Neural progenitor cell (in vitro differentiated cells): Measurements from ENCODE around the genes ARHGAP20, SIK2, FDXACB1, HSPB2, TEX12 and BCO2.

DNA sequence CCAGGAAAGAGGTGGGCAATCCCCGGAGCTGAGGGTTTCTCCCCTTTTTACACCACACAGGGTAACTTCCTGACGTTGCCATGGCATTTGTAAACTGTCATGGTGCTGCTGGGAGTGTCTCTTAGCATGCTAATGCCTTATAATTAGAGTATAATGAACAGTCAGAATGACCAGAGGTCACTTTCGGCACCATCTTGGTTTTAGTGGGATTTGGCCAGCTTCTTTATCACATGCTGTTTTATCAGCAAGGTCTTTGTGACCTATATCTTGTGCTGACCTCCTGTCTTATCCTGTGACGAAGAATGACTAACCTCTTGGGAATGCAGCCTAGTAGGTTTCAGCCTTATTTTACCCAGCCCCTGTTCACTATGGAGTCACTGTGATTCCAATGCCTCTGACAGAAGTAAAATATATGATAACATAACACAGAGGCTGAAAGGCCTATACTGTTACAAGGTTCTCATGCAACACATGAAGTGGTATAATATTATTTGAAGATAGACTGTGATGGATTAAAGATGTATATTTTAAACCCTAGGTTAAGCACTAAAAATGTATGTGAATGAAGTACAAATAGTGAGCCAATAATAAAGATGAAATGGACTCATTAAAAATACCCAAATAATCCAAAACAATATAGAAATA is 41.4 kb upstream of the RDX start:
- RAMPAGE, long total RNA, result no peak

- RAMPAGE, long total RNA, result no peak
Observed at GRCh38 chr11:110711563-110712913, at the start of gene ARHGAP20. Gene ARHGAP20 (minus strand): TSS chr11:110712437.

GRCh38 chr11:111301985-111302854 is 3.9 kb downstream of the POU2AF3 start:
- RAMPAGE, long total RNA, result no peak

GRCh38 chr11:111329603-111330221 is 31.4 kb downstream of the POU2AF3 start:
- RAMPAGE, long total RNA, result no peak

DNA sequence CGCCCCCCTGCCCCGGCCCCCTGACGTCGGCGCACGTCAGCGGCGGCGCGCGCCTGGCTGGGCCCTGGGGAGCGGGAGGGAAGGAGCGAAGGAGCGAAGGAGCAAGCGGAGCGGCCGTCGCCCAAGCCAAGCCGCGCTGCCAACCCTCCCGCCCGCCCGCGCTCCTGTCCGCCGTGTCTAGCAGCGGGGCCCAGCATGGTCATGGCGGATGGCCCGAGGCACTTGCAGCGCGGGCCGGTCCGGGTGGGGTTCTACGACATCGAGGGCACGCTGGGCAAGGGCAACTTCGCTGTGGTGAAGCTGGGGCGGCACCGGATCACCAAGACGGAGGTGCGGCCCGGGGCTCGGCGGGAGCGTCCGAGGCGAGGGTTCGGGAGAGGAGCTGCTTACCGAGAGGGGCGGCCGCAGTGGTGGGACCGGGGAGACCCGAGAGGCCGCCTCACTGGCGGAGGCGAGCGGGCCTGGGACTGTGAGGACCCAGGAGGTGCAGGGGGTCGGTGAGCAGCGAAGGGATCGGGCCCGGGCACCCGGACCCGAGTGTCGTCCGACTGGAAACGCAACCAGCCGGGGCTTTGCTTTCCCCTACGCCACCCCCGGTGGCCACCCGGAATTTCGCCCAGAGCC is at the start of gene SIK2:
Gene SIK2 (plus strand): TSS at position 81 of the 624 bp plus-strand sequence.
- RAMPAGE, long total RNA, result start-site peak on the plus strand centred at position 68 of the sequence, 47 bp wide, 167 and 444 reads in 2 replicates

DNA sequence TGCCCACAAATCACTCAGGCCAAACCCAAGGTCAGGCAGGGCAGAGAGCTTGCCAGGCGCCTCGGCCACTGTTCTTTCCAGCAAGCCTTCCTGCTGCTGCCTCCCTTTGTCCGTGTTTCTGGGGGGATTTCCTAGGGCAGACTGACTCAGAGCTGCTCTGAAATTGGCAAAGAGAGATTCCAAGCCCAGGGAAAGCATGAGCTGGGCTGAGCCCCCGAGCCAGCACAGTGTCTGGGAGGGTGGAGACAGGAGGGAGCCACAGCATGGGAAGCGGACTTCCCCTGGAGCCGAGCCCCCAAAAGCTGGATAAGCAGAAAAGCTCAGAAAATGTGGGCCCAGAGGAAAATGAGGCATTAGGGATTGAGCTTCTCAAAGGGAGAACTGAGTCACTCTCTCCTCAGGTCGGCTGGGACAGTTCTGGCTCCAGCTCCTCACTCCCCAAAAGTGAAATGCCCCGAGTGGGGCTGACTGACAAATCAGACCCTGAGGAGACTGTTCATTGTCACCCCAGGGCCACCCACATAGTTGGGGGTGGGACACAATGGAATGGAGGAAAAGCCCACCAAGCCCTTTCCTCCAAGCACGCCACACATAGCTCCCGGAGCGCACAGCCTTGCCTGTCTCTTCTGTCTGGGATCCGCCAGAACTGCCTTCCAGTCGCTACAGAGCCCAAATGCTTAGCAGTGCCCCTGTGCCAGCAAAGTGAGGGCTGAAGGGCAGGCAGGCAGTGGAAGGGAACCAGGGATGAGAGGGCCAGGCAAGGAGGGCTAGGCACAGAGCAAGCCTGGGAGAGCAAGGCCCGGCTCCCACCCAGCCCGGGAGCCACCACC is 32.9 kb downstream of the PPP2R1B start:
- RAMPAGE, long total RNA, result no peak

DNA sequence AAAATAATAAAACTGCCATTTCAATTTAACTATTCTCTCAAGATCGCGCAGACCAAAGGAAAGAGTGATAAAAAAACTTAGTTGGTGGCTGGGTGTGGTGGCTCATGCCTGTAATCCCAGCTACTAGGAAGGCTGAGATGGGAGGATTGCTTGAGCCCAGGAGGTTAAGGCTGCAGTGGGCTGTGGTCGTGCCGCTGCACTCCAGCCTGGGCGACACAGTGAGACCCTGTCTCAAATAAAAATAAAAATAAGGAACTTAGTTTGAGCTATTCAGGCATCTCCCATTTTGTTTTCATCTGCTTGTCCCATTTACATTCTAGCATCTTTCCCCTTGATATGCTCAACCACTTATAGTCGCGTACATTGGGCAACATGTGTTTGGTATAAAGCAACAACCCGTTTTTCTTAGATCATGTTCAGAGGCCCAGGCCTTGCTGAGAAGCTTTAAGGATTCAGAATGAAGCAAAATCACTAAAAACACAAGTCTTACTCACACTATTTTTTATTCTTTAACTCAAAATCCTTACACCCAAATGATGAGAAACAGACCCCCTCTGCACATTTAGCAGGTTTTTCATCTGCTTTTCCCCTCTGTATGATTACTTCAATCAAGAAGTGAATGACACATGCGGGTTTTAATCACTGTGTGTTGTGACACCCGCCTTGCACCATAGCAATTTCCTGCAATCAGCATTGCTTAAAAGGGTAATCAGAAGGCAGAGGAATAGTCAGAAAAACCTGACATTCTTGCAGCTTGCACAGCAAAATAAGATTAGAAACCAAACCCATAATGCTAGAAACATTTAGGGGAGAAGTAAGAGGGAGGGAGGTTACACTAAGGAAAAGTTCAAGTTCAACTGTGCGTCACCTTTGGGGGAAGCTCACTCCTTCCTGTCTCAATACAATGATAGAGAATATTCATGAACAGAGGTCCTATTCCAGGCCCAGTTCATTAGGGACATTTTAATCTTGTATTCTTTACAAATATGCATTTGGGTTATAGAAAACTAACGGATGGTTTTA is 26.0 kb downstream of the ALG9 start:
- RAMPAGE, long total RNA, result no peak

DNA sequence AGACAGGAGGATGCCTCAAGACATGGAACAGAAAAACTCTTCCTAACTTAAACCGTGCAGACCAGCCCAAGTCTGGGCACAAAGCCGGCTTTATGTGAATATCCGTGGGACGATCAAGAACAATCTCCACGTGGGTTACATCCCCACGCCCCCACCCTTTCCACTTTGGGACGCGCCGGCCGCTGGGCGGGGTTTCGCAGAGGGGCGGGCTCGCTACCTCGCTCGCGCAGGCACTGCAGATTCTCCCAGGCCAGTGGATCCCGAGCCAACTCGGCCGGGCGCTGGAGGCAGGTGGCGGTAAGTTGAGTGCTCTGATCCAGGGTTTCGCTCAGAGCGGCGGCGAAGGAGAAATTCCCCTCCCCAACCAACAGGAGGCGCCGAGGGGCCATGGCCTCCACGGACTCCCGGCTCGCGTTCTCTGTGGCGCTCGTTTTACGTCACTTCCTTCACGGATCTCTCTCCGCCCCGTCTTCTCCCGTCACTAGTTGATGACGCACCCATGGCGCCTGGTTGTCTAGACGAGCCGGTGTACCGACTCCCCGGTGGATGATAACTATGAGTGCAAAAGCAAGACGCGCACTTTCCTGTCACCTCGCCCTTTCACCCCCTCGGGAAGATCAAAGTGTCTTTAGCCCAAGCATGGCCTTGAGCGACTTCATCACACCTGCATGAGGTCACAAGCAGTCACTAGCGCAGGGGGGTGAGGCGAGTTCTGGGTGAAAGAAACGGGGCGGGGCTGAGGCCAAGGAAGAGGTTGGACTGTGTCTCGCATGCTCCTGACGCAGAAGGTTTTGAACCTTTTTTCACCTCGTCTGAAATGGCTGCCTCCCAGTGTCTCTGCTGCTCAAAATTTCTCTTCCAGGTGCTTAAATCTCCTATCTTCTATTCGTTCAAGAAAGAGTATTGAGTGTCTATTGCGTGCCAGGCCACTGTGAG is at the start of gene FDXACB1:
Gene FDXACB1 (minus strand): TSS at position 422 of the 936 bp plus-strand sequence.
- RAMPAGE, long total RNA, result start-site peak on the plus strand centred at position 782 of the sequence, 36 bp wide, 28 and 171 reads in 2 replicates

DNA sequence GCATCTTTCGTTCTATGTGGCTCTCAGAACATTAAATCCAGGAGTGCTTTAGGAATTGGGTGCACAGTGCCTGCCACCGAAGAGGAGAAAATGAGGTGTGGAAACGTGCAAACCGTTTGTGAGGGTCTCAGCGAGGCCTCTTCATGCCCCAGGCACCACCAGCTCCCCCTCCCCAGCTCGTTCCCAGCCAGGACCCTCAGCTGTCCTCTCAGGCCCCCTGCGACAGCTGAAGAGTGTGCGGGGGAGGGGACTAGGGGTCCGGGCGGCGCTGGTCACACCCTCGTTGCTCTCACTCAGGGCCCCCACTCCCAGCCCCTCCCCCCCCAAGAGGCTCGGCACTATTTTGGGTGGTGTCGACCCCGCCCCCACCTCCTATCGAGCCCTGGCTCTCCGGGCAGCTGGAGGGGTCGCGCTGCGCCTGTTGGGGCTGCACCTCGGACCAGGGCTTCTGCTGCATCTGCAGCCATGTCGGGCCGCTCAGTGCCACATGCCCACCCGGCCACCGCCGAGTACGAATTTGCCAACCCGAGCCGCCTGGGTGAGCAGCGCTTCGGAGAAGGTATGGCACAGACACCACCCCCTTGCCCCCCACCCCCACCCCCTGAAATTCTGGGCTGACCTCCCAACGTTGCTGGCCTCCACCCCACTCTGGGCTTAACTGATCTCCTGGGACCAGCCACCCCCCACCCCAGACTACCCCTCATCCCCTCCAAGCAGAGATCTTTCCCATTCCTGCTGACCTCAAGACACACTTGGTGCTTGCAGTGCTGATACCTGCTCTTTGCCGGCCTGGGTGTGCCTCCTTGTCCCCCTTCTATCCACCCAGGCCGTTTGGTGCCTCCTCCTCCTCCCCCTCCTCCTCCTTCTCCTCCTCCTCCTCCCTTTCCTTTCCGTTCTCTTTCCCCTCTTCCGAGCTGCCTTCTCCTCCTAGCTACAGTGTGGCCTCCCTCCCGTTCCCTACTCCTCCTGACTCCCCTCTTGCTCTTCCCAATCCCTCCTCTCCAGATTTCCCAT is at the start of gene HSPB2:
Gene HSPB2 (plus strand): TSS at position 370 of the 1,014 bp plus-strand sequence.
- RAMPAGE, long total RNA, result no peak

DNA sequence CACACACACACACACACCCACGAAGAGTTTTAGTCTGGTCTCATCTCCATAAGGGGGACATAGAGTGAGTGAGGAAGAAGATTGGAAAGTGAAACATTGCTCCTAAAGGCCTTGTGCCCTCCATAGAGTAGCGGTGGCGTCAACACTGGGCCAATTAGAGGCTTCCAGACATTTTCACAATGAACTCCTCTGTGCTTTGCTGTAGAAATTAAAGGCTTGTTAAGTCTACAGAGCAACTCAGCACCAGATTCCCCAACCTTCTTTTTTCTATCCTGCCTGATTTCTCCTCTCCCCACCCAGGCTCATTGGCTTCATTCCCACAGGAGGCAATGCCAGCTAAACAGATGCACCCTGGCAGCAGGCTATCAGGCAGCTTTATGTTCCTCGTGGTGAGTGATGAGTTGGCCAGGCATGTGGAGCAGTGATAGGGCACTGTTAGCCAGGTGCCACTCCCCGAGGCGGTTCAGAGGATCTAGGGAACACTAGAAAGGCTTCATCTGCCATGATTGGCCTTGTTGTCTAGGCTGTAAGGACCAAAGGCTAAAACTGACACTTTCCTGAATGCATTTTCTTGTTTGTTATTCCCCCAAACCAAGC is 4.8 kb downstream of the DIXDC1 start:
- RAMPAGE, long total RNA, result no peak

- RAMPAGE, long total RNA, result no peak
Observed at GRCh38 chr11:111978204-111979061, 41.3 kb downstream of the DIXDC1 start.

DNA sequence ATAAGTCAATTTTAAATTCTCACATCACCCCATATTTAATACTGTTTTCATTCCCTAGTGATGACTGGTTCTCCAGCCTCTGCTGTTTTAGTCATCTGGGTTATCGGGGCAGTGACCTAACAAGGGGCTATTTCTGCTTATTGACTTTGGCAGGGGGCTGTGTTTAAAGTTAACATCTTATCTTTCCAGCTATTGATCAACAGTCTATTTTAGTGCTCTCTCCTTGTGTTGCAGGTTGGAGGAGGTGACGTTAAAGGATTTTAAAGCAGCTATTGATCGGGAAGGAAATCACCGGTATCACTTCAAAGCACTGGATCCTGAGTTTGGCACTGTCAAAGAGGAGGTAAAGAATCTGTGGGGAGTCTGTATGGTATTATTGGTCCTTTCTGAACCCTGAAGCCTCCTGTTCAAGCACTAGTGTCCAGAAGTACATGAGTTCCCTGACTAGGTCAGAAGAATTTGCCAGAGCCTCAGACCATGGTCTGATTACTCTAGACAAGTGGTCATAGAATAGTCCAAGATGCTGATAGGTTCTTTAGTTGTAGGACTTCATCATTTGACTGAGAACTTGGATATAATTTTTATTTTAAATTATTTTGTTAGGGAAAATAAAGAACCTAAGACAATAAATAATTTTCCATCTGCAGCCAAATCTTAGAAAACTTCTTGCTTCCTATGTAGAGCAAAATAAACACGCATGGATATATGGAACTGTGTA is 7.5 kb upstream of the DLAT start:
- RAMPAGE, long total RNA, result no peak

GRCh38 chr11:112081491-112082138 is 4.9 kb downstream of the TIMM8B start:
- RAMPAGE, long total RNA, result no peak

- RAMPAGE, long total RNA, result no peak
Observed at GRCh38 chr11:112129806-112130216, 34.1 kb downstream of the IL18 start.

GRCh38 chr11:112150339-112151327 is 13.3 kb downstream of the IL18 start:
- RAMPAGE, long total RNA, result no peak

- RAMPAGE, long total RNA, result no peak
Observed at GRCh38 chr11:112167154-112167531, at the start of gene TEX12. Gene TEX12 (plus strand): TSS chr11:112167372.

GRCh38 chr11:112174955-112175978 is at the start of gene BCO2:
Gene BCO2 (plus strand): TSS chr11:112175512.
- RAMPAGE, long total RNA, result no peak

DNA sequence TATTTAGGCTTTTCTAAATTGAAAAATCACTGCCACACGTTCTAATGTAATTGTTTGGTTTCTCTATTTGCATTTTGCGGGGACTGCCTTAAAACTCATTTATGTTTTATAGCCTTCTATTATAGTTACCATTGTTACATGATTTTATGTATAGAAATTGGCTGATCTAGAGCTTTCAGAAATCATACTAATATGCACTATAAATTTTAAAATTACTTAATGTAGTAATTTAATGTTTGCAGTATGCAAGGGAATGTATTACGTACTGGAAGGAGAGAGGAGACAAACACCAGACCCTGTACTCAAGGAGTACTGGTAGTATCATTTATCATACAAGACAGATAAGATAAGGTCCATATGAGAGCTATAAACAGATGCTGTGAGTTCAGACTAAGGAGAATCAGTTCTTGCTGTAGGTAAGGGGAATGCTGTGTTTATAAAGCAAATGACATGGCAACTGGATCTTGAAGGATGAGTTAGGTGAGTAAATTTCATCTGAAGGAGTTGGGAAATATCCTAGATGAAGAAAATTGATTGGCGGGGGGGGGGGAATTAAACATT is 747 bp downstream of the BCO2 start:
- RAMPAGE, long total RNA, result no peak

DNA sequence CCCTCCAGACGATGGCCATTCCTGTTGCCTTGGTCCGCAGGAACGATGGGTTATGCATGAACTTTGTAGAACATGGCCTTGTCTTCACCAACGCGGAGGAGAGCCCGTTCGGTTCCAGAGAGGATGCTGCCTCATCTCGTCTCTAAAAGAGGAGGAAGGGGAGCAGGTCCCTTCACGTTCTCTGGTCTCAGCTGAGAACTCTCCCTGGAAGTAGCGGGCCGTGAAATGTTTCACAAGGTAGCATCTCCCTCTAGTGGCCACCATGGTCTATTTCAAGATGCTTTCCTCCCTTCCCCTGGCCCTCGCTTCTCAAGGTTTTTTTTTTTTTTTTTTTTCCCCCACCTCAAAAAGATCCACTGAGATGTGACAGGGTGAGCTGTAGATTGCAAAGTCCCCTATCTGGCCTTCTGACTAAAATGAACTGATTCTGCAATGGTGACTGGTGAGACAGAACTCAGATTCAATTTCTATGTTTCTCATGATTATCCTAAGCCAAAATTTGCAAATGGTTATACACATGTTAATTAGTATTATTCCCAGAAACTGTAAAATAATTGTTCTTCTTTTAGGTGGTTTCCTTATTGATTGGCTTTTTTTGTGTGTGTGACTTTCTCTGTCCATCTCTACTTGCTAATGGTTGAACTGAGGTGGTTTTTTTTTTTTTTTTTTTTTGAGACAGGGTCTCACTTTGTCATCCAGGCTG is 20.0 kb upstream of the PLET1 start:
- RAMPAGE, long total RNA, result no peak

DNA sequence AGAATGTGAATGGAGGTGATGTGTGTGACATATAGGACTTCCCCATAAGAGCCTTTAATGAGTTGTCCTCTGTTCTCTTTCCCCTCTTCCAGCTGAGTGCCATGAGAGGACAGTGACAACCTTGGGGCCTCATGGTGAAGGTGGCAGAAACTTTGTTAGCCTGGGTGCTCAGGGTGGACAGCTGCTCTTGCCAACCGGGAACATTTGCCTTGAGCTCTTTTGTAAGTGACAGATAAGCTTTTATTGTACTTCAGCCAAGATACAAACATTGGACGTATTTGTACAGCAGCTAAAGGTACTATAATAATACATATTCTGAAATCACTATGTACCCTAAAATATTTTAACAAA is 33.0 kb upstream of the PLET1 start:
- RAMPAGE, long total RNA, result no peak